Ureter (tissue), 1 donor: ENCODE measurements around the genes USP9Y, NLGN4Y and KDM5D.

DNA sequence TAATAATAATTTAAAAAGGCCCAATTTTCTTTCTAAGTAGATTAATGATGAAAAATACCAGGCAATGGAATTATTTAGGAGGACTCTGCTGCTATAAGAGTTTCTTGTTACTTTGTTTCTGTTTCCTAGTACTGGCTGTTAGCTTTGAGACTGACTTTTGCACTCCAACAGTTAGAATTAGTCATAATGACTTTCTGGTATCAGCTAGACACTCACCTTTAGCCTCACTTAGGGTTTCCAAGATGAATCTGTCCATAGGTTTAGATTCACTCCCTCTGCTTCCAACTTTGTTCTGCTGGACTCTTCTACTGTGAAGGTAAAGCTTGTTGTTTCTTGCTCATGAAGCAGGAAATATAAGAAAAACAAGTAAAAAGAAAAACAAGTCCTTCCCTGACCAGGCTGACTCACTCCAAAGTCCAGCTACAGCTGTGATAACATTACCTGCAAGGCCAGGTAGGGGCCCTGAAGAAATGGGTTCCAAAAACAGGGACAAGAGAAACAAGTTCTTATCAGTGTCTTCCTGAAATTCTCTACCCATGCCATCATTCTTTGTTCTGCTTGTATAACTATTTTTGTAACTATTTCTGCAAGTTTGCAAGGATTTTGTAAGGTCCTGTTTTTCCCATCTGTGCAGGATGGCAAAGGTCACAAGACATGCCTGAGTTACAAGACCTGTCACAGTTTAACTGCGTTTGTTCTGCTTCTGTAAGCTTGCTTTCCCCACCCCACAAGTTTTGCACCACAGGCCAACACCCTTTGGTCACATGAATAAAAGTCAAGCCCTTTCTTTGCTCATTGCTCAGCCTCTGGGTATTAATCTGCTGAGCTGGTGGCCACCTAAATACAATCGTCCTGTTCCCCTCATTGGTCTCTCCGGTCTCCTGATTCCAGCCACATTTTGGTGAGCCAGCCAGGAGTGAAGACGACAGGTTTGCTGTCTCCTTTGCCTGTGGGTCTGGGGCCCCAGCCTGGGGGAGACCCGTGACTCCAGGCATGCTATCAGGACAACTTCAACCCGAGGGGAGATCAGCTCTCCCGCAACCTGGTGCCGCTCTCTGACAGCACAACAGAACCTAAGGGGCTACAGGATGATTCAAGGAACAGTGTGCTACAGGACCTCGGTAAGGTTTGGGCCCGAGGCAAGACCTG, 67.3 kb downstream of the ZFY start:
- PRO-cap: no peak

DNA sequence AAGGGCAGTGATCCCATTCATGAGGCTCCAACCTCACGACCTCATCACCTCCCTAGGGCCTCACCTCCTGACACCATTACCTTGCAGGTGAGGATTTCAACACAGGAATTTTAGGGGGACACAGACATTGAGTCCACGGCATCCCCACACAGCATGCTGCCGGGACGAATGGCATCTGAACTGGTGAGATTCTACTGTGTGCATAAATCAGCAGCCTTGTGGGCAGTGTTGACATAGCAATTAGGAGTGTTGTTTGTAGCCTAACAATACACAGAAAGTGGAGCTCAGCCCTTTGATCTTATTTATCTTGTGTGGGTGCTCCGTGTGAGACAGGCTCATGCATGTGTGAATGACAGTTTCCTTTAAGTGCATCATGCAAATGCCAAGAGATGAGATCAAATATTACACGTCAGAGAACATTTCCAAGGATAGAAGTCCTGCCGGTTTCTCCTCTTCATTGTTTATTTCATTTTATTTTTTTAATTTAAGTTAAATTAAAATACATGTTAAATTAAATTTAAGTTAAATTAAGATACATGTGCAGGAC, 368.8 kb upstream of the AMELY start:
- PRO-cap: no peak

GRCh38 chrY:9580496-9580823, 52.8 kb downstream of the TSPY10 start:
- PRO-cap: no peak

DNA sequence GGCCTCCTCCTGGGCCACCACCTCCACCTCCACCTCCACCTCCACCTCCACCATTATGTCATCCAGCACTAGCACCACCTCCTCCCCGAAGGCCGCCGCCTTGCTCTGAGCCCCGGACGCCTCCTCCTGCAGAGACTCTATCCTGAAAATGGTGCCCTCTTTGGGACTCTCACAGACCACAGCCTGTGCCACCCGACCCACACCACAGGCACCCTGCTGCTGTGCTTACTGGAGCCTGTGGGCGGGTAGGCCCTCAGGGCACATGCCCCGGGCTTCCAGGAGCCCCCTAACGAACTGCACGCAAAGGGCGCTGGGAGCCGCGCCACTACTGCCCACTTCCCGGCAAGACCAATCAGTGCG, 541.2 kb downstream of the TSPY10 start:
- PRO-cap: no peak

DNA sequence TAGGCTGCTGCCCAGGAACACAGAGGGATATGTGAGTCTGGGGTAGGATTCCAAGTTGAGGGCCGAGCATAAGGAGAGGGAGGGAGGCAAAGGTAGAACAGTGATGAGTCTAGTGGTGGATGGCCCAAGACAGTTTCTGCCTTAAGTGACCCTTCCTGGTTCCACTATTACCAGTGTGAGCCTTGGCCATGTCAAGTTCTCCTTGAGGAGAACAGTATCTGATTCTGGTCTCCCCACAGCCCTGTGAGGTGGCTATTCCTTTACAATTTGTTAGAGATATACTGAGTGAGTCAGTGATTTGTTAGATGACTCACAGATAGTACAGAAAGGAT, 1519.6 kb downstream of the TSPY10 start:
- PRO-cap: no peak

DNA sequence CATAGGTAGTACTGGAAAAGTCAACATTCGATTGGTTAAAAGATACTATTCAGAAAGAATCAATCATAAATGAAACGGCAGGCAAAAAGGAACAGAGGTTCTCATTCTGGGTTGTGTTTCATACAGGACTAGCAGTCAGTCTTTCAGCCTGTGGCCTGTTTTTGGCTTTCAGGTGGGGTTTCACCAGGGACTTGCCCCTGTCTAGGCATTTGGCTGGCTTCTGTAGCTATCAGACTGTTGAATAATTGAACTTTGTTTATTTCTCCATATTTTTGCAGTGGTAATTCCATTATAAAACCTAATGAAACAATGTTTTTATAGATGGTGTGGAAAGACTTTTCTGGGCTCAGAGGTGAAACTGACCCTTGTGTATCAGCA, at the start of gene USP9Y:
Gene USP9Y (plus strand): TSS at position 239 of the 378 bp plus-strand sequence.
- PRO-cap: no peak

DNA sequence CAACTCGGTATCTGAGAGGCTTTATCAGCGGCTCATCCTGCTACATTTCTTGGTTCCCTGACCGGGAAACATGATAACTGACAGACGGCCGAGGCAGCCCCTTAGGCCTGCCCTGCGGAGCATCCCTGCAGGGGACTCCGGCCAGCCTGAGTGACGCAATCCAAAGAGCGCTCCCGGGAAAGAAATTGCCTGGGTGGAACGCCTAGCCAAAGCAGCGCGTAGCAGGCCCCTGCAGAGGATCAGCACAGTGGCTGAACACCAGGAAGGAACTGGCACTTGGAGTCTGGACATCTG, 197.2 kb downstream of the UTY start:
- PRO-cap: no peak

- PRO-cap: no peak
These were observed 91.4 kb downstream of the UTY start for GRCh38 chrY:13388547-13388799.

DNA sequence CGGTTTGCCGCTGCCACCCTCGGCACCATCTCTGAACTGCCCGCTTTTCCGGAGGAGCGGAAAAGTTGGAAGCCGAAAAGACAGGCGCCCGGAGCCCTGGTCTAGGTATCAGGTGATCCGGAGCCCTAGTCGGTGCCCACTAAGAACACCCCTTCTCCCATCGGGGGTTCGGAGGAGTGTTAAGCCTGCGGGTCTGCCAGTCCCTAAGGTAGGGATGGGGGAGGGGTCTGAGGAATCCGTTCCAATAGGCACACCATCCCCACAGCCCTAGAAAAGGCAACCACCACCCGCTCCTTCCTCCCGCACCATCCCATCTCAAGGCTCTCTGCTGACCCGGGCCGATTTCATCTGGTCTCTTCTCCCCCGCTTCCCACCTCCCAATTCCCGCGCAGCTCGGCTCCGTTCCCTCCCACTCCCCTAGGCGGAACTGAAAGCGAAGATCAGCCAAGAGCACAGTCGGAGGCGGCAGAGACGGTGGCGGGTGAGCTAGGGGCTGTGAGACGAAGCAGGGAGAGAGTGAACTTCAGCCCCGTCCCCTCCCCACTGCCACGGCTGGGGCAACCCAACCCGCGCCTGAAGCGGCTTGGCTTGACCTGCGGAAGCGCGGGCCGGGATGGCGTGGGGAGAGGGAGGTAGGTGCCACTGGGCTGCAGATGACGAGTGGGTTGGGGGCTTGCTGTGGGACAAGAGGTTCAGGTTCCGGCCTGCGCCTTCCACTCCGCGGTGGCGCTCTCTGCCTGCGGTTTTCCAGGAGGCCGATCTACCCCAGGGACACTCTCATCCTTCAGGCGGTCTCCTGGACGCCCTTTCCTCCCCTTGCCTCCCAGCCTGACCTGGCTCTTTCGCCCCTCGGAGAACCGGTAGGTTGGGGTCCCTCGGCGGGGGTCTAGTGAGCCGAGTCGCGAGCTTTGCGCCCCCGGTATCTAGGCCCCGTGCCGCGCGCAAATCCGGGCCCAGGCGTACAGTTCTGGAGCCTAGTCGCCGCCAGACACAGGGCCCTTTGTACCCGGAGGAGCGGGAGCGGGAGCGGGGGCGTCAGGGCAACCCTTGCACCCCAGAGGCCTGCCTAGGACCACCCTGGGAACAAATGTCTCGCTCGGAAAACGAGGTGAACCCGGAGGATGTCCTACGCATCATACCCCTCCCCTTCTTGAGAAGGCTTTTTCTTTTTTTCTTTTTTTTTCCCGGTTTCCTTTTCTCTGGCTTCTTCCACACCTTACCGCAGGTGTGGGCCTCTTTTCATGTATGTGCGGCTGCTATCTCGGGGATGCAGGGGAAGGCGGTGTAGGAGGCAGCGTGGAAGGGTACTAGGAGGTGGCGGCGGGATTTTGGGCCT, at the start of gene NLGN4Y:
Gene NLGN4Y (plus strand): TSS at position 453 of the 1,336 bp plus-strand sequence.
- PRO-cap: no peak

- PRO-cap: no peak
These were observed 34.9 kb downstream of the NLGN4Y start for GRCh38 chrY:14559214-14559676.

GRCh38 chrY:19015886-19016461, 242.4 kb upstream of the HSFY2 start:
- PRO-cap: no peak

- PRO-cap: no peak
These were observed 282.4 kb upstream of the HSFY2 start for GRCh38 chrY:19055737-19056456.

- PRO-cap: no peak
These were observed 365.8 kb downstream of the KDM5D start for GRCh38 chrY:19378659-19379146.

GRCh38 chrY:19744619-19745465, at the start of gene KDM5D:
Gene KDM5D (minus strand): TSS chrY:19744726.
- PRO-cap: no peak